Heart (tissue), 3 donors: ENCODE results near the gene IDI2.

GRCh38 chr10:133983-134361 lies 1.3 kb upstream of the ZMYND11 start:
- RAMPAGE, long total RNA, 2 experiments = no peak in any of the 2 experiments

DNA sequence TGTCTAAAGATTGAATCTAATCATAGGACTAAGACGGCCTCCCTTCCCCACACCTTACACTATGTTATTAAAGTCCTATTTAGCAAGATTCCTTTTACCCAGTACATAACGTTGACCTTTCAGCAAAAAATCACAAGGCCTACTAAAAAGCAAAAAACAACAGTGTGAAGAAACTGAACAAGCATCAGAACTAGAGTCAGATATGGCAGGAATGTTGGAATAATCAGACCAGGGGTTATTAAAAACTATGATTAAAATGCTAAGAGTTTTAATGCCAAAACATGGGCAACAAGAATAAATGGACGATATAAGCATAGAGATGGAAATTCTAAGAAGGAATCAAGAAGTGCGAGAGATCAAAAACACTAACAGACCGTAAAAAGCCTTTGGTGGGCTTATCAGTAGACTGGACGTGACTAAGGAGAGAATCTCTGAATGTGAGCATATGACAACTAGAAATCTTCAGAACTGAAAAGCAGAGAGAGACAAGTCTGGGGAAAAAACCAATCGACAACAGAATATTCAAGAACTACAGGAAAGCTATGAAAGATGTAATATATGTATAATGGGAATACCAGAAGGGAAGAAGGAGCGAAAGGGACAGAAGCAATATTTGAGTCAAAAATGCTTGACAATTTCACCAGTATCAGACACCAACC lies 34.1 kb downstream of the ZMYND11 start:
- RAMPAGE, long total RNA, 2 experiments = no peak in any of the 2 experiments

DNA sequence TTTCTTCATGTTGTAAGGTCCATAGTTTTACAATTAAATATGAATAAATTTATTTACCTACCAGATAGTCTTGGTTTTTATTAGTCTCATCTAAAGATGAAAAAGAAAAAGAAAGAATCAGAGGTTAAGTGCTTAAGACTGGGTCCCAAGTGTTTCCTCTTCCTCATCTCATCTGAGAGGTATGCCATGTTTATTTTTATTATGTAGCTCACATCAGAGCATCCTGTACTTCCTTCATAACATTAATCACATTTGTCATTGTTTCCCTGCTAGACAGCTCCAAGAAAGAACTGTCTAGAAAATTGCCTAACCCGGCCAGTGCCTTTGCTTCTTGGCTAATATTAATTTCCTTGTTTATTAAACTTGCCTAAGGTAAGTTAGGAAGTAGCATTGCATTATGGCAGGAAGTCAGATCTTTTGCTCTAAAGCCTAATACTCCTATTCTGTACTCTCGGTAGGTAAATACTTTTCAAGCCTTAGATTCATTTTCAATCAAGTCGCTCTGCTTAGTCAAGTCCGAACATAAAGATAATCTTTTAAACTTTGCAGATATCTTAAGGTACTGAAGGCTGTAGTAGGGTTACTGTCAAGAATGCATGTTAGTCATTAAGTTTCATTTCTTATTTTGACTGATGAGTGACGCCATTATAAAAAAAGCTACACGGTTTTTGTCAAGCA lies 47.3 kb downstream of the ZMYND11 start:
- RAMPAGE, long total RNA, 2 experiments = no peak in any of the 2 experiments

DNA sequence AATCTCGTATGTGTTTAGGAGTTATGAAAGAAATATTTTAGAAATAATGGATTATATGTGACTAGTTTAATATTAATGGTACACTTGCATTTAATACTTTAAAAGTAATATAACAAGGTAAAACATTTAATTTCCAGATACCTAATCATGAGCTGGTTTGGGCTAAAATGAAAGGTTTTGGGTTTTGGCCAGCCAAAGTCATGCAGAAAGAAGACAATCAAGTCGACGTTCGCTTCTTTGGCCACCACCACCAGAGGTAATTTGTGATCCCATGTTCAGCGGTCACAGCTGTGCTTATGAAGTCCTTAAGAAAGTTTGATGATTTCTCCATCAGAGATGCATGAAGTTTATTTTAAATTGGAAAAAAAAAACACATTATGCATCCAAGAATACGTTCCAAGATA lies 106.6 kb downstream of the ZMYND11 start:
- RAMPAGE, long total RNA, 2 experiments = no peak in any of the 2 experiments

- RAMPAGE, long total RNA, 2 experiments = no peak in any of the 2 experiments
These were observed 125.7 kb downstream of the ZMYND11 start for GRCh38 chr10:260755-261527.

GRCh38 chr10:415639-416409 lies 273.6 kb downstream of the DIP2C start:
- RAMPAGE, long total RNA, 2 experiments = no peak in any of the 2 experiments

DNA sequence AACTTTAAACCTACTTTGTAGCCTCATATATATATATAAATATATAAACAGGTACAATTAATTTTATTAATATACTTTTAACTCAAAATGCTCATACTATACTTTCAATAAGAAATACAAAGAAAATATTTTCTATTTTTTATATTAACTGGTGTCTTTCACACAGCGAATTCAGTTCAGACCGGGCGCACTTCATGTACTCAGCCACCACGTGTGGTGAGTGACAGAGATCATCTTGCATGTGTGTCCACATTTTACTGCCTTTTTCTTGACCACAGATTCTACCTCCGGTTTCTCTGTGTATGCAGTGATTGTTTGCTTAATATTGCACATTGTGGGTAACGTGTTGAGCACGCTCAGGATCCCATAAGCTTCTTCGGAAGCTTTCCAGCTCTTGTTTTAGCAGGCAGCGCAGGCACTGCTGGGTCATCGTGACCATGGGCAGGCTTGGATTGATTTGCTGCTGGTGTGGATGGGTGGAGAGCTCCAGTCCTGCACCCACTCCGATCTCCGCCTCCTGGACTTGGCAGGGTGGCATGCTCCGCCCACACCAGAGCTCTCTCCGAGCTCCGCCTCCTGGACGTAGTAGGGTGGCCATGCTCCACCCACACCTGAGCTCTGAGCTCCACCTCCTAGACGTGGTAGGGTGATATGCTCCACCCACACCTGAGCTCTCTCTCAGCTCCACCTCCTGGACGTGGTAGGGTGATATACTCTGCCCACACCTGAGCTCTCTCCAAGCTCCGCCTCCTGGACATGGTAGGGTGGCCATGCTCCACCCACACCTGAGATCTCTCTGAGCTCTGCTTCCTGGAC lies 253.3 kb downstream of the DIP2C start:
- RAMPAGE, long total RNA, 2 experiments = no peak in any of the 2 experiments

- RAMPAGE, long total RNA, 2 experiments = no peak in any of the 2 experiments
These were observed 234.7 kb downstream of the DIP2C start for GRCh38 chr10:454643-455259.

- RAMPAGE, long total RNA, 2 experiments = no peak in any of the 2 experiments
These were observed 142.5 kb downstream of the DIP2C start for GRCh38 chr10:546969-547436.

- RAMPAGE, long total RNA, 2 experiments = no peak in any of the 2 experiments
These were observed 84.4 kb downstream of the DIP2C start for GRCh38 chr10:605089-605365.

GRCh38 chr10:650486-651551 lies 38.6 kb downstream of the DIP2C start:
- RAMPAGE, long total RNA, 2 experiments = no peak in any of the 2 experiments

- RAMPAGE, long total RNA, 2 experiments = no peak in any of the 2 experiments
These were observed 1.1 kb upstream of the DIP2C start for GRCh38 chr10:690410-691109.

GRCh38 chr10:830248-831245 lies 101.0 kb downstream of the LARP4B start:
- RAMPAGE, long total RNA, 2 experiments = no peak in any of the 2 experiments

DNA sequence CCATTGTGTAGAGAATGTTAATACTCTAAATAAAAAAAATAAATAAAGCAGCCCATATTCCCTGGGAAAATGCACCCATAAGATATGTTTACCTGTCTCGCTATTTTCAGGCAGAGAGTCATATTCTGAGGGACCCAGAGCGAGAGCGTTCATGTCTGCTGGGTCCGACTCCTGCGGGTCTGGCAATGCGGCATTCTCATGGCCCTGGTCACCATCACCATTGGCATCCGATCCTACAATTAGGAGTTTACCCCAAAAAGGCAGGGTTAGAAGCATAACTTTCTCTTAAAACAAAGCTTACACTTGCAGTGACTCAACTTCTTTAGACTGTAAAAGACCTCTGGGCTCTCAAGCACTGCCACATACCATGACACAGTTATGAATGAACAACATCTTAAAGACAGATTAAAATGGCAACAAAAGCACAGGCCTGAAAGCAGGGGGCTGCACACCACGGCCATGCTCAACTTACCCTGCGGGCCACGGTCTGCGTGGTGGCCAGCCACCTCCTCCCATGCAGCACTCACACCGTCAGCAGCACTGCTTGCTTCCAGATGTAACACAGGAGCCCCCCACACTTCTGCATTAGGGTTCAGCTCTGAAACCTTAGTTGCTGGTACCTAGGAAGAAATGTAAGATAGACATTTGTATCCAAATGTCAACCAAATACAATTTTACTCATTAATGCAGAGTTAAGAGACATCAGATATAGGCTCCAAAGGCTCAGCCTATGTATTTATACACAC lies 67.7 kb downstream of the LARP4B start:
- RAMPAGE, long total RNA, 2 experiments = no peak in any of the 2 experiments

DNA sequence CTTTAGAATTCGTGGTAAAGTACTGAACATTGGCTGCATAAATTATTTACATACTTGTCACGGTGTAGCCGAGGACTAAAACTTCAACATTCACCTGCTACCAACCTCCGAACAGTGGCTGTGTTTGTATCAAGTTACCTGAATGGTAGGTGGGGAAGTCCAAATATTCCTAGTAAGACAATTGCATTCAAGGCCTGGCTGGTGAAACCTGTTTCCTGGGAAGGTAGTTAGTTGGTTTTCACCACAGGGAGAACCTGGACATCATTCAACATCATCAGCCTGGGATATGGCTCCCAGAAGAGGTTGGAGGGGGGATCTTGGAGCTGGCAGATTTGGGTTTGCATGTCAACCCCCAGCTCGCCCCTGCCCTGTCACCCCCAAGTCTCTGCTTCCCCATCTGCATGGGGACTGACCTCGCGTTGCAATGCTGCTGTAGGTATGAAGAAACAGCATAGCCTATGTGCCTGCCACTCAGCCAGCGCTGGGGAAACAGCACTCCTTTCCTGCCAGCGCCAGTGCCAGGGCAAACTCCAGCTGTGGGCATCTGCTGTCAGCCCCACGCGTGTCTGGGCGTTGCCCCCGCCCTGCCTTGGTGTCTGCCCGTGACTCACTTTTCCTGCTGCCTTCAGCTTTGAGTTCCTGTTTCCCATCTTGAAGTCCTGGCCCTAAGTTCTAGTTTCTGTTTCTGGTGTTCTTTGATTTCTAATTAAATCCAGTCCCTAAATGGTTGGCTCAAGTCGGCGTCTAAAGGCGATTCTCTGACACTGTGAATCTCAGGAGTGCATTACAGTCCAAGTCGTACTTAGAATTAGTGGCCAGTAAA lies 12.8 kb upstream of the LARP4B start:
- RAMPAGE, long total RNA, 2 experiments = no peak in any of the 2 experiments

DNA sequence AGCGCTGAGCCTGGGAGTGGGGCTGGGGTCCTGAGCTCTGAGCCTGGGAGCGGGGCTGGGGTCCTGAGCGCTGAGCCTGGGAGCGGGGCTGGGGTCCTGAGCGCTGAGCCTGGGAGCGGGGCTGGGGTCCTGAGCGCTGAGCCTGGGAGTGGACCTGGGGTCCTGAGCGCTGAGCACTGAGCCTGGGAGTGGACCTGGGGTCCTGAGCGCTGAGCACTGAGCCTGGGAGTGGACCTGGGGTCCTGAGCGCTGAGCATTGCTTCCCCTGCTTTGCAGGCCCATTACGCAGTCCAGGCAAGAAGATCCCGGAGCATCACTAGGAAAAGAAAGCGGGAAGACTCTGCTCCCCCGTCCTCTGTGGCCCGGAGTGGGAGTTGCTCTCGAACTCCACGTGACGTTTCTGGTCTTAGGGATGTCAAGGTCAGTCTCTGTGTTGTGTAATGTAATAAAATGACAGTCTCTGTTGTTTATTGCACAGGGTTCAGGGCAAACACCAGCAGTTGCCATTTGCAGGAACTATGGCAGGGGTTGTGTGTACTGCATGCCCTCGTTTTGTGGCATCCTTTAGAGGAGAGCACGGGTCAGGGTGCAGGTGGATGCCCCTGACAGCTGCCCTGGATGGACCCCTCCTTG lies 10.1 kb downstream of the IDI2 start:
- RAMPAGE, long total RNA, 2 experiments = no peak in any of the 2 experiments

DNA sequence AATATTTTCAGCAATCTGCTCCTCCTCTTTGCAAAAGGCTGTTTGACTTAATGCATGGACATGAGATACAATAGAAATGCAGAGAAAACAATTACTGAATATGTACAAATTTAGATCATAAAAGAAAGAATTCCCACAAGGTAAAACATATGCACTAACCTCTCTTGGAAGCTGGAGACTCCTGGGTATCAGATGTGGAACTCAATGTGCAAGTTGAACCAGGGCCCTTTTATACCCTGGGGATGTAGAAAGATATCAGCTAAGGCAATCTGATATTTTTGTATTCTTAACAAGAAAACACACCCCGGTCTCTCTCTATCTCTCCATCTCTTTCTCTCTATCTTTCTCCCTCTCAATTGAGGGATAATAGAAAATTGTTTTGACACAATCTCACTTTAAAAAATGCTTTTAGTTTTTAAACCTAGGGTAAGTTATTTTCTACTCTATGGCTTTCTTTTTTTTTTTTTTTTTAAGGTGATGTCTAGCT lies at the start of gene IDI2:
IDI2 (minus strand) TSS at position 203 of the 487 bp plus-strand sequence.
- RAMPAGE, long total RNA, 2 experiments = no peak in any of the 2 experiments

- RAMPAGE, long total RNA, 2 experiments = no peak in any of the 2 experiments
These were observed 1.1 kb downstream of the IDI1 start for GRCh38 chr10:1047864-1048225.

DNA sequence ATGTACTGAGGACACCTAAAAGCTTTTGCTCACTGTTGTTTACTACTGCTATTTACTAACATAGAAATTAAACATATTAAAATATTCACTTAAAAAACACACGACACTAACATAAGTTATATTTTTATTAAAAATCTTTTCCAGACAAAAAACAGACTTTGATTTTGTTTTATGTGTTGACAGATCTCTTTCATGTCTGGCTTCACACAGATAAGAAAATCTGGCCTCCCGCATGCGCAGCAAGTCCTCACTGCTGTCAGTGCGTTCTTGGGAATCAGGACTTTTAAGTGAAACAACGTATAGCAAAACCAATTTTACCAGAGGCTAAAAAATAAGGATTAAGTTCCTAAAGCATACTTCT lies 1.2 kb upstream of the IDI1 start:
- RAMPAGE, long total RNA, 2 experiments = no peak in any of the 2 experiments

DNA sequence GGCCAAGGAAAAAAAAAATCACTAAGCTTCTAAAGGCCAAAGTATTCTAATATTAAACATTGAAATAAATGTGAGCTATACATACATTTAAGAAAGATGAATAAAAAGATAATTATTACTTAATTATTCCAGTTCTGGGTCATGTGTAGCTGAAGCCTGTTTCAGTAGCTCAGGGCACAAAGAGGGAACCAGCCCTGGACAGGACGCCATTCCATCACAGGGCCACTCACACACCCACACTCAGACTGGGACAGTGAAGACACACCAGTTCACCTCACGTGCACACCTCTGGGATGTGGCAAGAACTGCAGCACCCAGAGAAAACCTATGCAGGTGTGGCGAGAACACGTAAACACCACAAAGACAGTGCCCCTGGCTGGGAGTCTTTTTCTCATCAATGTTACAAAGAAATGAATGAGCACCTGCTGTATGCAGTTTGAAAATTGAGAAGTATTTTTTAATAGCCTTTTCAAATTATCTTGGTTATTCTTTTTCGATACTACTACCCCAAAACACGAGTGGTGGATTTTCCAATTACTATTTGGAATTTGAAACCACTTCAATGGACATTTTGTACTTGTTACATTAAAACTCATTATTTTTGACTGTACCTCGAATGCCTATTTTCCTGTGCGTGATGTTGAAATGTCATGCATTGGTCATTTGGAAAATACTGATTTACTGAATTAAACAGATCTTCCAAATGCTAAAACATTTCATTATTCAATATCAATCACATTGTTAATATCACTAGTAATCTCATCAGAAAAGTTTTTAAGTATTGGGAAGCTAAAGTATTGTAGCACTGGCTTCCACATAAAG lies 1.8 kb upstream of the IDI1 start:
- RAMPAGE, long total RNA, 2 experiments = no peak in any of the 2 experiments